Heart (tissue), 3 donors: ENCODE measurements around a stretch of chr10.

DNA sequence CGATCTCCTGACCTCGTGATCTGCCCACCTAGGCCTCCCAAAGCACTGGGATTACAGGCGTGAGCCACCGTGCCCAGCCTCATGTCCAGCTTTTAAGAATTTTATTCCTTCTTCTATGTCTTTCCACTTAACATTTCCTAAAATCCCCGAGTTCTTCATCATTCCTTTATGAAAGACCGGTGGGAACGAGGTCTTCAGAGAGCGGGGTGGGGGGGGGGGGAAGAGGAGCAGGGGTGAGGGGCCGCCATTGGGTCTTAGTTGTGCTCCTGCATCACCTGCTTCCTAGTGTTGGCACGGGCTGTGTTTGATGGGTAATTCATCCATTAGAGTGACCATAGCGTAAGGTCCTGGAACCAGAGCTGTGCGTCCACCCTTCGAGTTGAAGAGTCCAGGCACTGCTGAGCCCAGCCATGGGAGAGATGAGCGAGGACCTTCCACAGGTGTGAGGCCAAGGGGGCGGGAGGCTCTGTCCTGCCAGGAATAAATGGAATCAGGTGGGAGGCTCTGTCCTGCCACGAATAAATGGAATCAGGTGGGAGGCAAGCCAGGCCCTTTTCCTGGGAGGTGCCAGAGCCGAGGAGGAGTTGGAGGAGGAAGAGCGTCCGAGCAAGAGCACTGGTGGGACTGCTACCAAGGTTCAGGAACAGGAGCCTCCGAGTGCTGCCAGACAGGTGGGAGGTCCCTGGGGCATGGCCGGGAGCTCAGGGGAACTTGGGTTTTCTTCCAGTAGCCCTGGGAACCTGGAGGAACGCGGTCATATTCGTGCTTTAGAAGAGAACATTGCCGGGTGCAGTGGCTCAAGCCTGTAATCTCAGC, 12.3 kb downstream of the PFKP start:
- RAMPAGE, long total RNA, 2 experiments: no peak in any of the 2 experiments

GRCh38 chr10:3106912-3108201, 40.0 kb downstream of the PFKP start:
- RAMPAGE, long total RNA, 2 experiments: no peak in any of the 2 experiments

- RAMPAGE, long total RNA, 2 experiments: no peak in any of the 2 experiments
Observed at GRCh38 chr10:3137136-3137760, 35.3 kb downstream of the PITRM1 start.

GRCh38 chr10:3138410-3139342, 33.9 kb downstream of the PITRM1 start:
- RAMPAGE, long total RNA, 2 experiments: no peak in any of the 2 experiments

DNA sequence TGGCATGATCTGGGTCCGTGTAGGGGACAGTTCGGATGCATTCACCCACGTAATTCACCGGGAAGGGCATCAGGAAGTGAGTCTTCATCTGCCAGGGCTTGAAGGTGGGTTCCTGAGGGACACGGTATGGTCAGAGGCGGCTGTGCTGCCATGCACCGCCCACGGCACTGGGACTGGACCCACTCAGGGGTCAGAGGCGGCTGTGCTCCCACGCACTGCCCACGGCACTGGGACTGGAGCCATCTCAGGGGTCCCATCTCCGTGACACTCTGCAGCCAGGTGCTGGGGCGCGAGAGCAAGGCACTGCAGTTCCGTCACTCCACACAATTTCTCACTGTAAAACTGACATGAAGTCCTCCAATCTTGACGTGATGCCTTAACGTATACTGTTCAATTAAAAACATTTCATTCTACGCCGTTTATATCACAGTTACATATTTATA, 29.2 kb downstream of the PITRM1 start:
- RAMPAGE, long total RNA, 2 experiments: no peak in any of the 2 experiments

DNA sequence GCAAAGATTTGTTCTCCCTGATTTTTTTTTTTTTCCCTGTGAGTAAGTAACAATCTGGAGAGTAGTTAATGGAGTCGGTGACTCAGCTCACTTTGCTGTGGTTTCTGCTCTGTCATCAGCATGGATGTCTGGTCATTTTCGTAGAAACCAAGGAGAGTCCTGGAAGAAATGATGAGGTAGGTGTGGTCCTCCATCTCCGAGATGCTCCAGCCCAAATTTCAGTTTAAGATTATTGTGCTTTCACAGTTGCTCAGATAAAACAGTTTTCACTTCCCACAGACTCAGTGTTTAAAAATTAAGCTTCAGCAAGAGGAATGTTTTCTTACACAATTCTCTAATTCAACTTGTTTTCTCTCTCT, 76.4 kb upstream of the PITRM1 start:
- RAMPAGE, long total RNA, 2 experiments: no peak in any of the 2 experiments

DNA sequence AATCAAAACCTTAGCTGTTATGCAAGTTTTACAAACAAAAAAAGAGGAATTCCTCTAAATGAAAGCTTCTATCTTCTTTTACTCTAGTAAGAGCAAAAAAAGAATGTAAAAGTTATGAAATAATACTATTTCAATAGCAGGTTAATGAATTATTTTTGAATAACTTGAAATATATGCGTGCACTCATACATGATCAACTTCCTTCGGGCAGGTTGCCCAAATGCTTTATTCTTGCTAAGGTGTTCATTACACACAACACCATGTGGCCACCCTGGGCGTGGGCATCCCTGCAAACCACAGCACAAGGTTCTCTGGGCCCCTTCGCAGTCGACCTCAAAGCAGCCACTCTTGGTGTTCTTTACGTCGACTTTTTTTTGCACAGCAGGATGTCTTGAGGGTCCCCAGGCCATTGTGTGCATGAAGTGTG, 300.6 kb upstream of the PITRM1 start:
- RAMPAGE, long total RNA, 2 experiments: no peak in any of the 2 experiments

DNA sequence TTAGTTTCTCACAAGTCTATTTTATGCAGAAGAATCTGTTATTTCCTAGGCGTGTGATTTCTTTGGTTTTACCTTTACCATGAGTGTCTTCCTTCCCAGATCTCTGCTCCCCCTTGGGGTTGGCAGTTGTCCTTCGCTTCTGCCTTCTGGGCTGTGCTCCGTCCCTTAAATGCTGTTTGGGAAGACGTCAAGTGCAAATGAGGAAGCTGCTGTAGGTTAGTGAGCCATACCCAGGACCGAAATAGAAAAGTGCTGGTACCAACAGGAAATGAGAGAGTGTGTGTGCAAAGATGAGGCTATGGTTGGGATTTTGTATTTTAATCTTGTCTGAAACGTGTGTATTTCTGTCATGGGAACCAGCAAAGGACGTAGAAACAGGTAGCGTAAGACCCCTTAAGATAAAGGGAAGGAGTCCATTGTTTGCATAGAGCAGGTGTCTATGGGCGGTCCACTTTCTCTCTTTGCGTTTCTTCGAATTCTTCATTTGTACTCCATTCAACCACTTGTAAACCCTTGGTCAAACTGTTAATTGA, 299.7 kb downstream of the KLF6 start:
- RAMPAGE, long total RNA, 2 experiments: no peak in any of the 2 experiments

DNA sequence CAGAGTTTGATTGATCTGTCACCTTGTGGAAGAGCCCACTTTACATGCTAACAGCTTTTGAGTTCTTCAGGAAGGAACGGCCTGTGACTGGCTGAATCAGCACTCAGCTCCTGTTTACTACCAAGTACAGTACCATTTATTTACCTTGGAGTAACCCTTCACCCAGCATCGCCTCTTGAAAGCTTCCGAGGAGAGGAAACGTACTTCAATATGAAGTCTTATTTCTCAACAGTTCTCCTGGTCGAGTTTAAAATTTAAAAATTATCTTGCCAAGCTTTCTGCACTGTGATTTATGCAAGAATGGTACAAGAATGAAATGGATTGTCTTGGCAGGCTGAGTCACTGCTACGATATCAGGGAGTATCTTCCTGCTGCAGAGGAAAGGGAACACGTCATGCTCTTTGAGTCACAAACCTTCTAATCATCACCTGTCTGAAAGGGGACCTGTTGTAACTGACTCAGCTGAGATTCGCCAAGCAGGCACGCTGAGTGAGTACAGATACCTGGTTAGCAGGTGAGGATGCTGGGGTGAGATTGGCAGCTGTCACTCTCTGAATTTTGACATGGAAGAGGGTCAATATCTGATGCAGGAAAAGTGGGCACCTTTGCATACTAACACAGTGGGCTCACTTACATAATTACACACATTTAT, 30.1 kb downstream of the KLF6 start:
- RAMPAGE, long total RNA, 2 experiments: no peak in any of the 2 experiments

DNA sequence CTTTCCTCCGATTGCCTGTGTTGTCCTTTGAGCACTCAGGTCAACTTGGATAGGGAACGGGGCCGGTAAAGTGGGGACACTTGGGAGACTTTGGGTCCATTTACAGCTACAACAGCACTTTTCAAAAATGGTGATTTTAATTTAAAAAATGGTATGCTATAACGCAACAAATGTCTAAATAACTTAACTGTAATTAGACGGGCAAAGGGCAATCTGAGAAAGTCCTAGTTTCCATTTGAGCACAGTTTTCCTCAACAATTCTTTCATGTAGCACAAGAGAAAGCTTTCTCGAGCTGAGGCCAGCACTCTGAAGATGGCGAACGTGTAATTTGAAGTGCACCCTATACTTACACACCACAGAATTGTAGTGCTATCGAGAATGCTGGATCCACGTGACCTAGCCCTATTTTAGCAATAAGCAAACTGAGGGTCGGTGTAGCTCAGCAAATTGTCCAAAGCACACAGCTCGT, 10.2 kb downstream of the KLF6 start:
- RAMPAGE, long total RNA, 2 experiments: no peak in any of the 2 experiments

DNA sequence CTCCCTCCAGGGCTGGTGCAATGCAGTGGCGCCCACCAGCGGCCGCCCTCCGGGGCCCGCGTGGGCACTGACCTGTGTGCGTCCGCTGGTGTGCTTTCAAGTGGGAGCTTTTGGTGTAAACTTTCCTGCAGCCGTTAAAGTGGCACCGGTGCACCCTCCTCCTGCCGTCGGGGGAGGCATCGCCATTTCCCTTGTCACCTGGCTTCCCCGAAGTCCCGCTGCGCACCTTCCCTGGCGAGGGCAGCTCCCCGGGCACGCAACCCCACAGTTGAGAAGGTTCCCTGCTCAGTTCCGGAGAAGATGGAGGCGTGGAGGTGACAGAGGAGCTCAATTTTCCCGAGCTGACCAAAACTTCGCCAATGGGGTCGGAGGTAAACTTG, 3.5 kb downstream of the KLF6 start:
- RAMPAGE, long total RNA, 2 experiments: no peak in any of the 2 experiments

DNA sequence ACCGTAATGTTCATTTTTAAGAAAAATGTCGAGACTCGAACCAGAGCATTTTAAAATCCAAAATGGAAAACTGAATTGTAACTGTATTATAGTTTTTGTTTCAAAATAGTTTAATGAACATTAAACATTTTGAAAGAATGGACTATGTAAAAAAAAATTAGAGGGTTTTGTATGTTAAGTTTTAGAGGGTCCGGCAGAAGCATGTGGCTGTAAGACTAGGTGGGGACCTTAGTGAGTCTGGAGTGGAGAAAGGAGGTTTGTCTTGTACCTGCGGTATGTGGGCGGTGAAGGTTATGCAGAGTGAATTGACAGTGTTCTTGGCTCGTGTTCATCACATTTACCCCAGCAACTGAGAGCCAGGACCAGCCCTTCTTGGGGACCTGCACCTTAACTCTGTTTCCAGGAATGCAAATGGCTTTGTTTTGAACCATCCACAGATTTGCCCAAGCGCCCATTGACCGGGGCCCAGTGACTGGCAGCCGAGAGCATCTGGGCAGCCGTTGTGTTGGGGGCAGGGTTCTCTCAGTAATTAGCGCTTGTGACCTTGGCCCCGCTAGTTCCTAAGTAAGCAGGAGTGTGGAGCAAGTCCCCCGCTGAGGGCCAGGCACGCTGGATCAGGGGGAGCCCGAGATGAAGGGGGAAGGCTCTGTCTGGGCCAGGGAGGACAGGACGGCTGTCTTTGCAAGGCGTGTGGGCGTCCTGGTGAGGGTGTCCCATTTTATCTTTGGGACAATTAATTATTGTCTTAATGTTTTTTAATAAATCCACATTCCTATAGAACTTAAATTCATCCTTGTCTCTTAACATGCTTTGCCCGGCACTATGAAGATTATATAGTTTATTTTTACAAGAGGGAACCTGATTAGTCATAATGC, 1.5 kb upstream of the KLF6 start:
- RAMPAGE, long total RNA, 2 experiments: no peak in any of the 2 experiments

DNA sequence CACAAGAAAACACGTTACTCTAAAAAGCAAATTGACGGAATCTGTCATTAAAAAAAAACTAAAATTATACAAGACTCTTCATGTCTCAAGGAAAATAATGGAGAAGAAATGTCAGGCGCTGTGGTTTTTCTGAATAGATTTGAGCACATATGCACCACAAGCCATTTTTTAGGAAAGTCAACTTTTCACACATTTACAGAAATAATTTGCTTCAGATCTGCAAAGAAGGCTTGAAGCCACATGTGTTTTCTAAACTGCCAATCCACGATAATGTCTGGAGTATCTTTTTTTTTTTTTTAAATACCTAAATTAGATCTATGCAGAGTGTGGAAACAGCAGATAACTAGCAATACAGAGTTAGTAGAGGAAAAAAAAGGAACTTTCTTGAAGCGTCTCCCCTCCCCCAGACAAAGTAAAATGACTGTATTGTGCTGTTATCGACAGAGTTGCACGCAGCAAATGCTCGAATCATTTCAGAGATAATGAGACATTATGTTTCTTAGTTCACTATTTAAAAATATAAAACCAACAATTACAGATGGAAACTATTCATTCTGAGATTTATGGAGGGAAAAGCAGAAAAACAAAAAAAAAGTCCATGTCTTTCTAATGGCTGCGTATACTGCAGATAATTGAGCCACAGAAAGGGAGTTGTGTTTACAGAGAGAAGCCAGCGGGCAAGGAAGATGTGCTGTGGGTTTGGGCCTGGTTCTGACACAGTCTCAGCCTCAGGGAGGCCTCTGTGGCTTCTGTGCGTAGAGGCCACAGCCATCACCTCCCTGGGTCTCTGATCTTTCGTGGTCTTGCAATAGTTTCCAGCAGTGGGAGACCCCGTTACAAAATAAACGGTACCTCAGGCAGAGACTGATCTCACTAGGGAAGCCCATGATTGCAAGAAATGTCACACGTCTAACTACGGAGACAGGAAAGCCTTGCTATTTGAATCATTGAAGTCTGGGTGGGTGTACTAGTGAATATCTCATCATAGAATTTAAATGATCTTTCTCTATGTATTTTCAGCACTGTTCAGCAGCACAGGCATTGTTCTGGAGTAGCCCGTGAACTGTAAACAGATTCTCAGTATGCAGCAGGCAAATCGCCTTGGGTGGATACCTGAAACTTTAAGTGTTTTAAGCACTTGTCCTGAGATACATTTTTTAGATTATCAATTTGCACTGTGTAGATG, 19.1 kb upstream of the KLF6 start:
- RAMPAGE, long total RNA, 2 experiments: no peak in any of the 2 experiments

DNA sequence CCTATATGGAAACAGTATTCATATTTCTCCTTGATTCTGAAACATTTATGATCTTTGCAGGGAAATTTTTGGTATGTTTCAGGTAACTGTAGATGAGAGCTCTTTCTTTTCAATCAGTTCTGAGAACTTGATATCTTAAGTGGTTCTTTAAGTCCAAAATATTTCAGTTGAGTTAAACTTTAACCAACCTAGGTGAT, 66.9 kb upstream of the KLF6 start:
- RAMPAGE, long total RNA, 2 experiments: no peak in any of the 2 experiments

DNA sequence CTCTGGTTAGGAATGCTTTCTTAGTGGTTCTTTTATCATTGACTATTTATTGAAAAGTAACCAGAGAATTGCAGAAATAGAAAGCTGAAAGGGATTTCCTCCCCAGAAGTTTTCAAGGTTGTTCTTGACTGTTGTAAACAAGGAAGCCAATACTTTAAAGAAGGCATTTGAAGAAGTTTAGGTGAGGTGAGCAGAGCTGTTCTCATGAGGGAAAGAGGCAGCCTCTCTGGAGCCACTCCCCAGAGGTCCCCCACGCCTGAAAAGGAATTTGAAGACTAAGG, 87.3 kb upstream of the KLF6 start:
- RAMPAGE, long total RNA, 2 experiments: no peak in any of the 2 experiments

GRCh38 chr10:4372478-4373010, 453.5 kb upstream of the AKR1E2 start:
- RAMPAGE, long total RNA, 2 experiments: no peak in any of the 2 experiments

DNA sequence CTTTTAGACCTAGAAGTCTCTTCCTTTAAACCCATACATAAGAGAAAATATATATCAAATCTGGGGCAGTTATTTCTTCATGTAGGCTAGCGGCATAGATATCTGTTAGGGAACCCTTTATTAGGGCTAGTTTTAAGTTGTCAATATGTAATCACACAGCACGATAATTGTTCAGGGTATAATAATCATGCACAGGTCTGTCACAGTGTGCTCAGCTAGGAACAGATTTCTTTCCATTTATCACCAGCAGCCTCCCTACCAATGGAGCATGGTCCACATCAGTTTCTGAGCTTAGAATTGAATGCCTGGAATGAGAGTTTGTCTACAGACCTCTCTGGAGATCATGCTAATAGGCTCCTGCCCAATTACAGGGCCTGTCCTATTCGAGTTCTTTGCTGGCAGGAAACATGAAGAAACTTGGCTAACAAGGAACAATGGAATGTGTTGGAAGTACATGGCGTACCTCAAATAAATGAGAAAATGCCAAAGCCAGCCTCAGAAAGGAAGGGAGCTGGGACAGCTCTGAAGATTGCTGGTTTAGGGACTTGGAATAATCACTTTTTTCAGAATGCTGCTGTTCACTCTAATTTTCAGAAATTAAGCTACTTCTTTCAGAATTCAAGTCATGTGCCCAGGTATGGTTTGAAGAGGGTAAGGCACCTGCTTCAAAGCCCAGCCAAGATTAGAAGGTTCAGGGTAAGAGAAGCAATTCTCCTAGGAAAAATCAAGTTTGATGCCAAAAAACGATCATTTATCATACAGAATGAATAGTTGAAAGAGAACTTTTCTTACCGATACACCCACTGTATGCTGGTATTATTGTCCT, 186.0 kb upstream of the AKR1E2 start:
- RAMPAGE, long total RNA, 2 experiments: no peak in any of the 2 experiments

DNA sequence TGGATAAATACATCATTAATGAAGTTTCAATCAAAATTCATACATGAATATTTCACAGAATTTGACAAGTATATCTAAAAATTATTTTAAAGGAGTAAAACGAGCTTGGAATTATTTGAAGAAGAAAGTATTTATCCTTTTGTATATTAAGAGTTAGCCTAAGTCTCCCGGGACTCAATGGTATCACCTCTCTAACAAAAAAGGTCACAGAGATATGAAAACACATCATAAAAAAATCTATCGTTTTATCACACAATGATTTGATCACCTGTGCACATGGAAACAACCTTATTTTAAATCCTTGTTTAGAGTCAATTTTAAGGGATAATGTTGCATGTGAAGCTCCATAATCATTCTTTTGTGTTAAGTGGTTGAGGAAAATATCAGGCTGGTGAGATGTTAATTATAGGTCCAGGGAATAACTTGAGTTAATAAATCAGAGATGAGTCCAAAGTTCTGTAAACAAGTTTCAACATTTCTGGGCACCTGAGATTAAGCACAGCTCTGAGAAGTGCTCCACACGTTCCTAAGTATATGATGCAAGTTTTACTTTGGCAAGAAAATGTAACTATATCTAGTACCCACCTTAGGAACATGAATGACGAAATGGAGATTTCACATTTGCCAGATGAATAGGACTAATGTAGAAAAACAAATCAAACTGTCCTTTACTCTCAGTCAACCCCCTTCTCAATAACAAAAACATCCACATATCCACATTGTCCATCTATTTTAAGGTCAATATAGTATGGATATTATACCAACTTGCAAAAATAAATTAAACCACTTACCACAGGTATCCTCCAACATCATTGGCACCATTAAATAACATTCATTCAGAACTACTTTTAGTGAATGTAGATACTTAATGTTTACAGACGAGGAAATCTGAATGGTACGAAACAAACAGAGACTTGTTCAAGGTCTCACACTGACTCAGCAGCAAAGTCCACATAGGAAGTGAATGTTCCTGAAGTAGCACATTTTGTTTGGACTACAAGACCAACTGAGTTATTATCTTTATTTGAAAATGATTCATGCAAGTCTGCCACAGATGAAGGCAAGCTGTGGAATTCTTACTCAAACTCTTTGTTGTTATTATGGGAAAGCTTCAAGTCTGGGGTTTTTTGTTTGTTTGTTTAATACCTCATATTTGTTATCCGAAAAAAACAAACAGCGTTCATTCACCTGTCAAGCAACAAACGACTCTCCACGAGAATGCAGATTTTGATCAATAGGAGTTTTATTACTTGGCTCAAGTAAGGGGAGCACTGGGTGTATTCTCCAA, 148.3 kb upstream of the AKR1E2 start:
- RAMPAGE, long total RNA, 2 experiments: no peak in any of the 2 experiments

- RAMPAGE, long total RNA, 2 experiments: no peak in any of the 2 experiments
Observed at GRCh38 chr10:4763935-4764309, 62.1 kb upstream of the AKR1E2 start.

GRCh38 chr10:4848356-4848928, 22.4 kb downstream of the AKR1E2 start:
- RAMPAGE, long total RNA, 2 experiments: no peak in any of the 2 experiments